ENCODE results near the genes SLC25A30 and ERICH6B.

DNA sequence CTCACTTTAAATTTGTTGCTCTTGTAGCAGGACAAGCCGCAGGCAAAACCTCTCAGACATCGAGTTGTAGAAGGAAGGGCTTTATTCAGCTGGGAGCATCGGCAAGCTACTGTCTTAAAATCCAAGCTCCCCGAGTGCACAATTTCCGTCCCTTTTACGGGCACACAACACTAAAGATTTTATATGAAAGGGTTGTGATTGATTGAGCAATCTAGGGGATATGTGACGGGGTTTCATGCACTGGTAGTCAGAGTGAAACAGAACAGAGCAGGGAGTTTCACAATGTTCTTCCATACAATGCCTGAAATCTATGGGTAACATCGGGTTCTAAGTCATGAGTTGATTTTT, 21.9 kb downstream of the DNAJC15 start:
- PRO-cap, 3 experiments: no peak in any of the 3 experiments

GRCh38 chr13:43057424-43058055, 34.2 kb downstream of the DNAJC15 start:
- PRO-cap, 3 experiments: no peak in any of the 3 experiments

DNA sequence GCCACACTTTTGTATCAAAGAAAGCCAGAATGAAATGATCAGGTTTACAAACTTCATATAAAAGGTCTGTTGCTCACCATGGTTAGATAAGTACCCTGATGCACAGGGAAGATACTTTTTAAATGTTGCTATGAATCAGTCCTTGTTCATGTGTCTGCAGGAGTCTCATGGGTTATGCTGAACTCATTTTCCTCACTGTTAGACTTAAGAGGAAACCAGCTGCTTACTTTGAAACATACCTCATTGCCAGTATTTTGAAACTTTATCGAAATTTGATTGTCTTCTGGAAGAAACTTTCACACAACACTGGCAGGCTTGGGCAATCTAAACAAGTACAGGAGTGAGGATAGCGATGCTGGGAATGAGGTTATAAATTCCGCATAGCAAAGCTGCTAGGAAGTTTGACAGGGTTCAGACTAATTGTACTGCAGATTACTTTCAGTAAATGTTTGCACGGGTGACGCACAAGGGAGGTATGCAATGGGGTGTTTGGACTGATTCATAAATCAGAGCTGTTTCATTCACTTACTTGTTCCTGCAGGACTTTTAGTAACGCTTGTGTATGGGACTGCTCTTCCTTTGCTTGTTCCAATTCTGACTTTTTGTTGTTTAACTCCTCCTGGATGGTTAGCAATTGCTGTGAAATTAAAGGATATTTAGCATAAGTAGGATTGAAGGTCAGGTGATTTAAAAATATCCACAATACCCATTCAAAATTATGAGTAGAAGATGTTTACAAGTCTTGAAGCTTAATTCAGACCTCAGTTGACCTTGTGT, 245.7 kb downstream of the DNAJC15 start:
- PRO-cap, 3 experiments: no peak in any of the 3 experiments

DNA sequence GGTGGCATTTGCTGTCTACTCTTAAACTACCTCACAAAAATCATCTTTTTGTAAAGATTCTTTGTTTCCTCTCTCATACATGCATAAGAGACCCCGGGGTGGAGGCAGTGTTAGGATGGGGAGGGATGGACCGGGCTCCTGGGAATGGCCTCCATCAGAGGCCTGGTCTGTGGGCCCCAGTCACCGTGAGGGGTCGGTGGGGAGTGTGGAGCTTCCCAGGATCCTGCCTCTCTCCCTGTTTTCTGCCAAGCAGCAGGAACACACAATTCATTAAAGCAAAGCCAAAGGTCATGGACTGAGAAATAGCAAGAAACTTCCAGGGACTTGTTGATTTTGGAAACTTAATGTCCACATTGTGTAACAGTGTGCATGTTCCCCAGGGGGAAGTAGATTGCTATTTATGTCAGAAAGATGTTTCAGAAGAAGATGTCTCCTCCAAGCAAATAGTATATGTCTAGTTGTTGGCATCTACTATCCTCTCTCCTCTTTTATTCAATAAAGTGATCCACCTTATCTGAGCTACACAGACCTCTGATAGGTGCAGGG, 241.3 kb downstream of the ENOX1 start:
- PRO-cap, 3 experiments: no peak in any of the 3 experiments

GRCh38 chr13:43805489-43805947, 18.7 kb upstream of the ENOX1 start:
- PRO-cap, 3 experiments: no peak in any of the 3 experiments

DNA sequence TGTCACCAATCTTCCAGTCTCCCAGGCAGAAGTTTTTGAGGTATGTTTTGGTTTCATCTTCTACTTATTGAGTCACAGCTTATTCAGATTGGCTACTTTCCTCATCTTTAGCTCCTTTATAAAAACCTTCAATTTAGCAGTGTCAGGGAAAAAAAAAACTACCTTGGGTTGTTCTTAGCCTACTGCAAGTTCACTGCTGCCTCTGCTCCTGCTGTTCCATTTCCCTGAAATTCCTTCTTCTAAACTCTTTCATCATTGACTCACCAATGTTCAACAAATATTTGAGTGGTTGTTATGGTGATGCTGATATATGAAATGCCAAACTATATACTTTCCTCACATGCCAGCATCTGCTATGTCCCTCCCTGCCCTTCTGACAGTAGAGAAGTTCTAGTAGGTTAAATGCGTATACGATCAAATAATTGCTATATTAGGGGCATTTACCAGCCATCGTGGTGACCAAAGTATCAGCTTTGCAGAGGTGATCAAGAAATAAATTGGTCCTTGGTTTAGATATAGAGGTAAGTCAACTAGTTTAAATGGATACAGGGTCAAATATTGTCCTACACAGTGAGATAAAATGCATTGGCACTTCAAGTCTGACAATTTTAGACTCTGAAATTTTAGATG, 29.1 kb downstream of the LACC1 start:
- PRO-cap, 3 experiments: no peak in any of the 3 experiments

DNA sequence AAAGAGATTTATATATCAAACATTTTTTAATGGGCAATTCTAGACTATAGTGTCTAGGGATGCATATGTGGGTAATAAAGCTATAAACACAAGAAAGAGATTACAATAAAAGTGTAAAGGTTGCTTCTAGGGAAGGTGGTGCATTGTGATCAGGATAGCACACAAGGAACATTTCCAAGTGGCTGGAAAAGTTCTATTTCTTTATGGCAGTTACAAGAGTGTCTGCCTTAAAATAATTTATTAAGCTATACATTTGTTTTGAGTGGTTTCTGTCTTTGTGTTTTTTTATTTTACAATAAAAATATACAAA, 59.7 kb downstream of the SMIM2 start:
- PRO-cap, 3 experiments: no peak in any of the 3 experiments

DNA sequence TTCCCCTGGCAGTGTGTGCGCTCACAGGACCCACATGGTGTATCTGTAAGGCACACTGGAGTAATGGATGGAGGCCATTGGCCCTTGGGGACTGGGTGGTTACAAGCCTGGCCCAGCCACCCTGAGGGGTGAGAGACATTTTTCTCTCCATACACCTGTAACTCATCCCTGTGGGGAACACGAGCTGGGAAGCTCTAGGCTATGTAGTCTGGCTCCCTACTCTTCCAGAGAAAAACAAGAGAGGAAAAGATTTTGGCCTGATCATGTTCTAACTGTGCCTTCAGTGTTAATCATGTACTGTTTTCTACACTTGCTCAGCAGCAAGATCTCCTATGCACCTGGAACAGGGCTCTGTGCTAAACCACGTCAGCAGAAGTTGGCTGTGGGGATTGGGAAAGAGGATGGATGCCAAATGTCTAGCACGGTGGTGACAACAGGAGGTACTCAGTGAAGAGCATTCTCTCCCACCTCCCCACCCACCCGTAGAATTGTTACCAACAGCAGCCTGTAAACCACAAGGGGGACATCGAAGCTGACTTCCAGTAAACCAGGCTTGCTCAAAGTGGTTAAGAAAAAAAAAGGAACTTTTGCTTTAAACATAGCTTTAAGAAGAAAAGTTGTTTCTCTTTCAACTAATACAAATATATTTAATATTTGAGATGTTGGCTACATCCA, 44.2 kb downstream of the SMIM2 start:
- PRO-cap, 3 experiments: no peak in any of the 3 experiments

- PRO-cap, 3 experiments: no peak in any of the 3 experiments
These were observed 60.0 kb upstream of the SERP2 start for GRCh38 chr13:44313441-44314166.

DNA sequence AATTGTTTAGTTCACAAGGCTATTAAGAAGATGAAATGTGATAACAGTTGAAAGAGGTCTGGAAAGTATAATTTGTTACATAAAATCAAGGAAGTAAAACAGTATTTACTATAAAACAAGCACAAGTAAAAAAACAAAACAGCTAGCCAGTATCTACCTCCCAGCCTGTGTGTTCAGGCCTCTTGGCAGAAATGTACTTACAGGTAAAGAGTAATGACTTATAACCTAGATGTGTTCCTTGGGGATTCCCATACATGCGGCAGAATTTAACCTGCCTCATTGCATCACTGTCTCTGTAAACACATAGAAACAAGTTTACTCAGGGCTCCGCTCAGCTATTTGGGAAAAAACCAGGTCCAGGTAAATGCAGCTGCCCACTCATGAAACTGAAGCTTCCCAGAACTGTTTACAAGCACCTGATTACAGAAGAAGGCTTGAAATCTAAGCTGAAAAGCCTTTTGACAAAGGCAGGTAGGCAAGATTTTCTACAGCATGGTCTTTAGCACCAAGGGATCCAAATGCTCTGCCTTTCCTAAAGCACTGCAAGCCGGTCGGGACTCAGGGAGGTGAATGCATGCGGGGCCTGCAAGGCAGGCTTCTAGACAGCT, 50.7 kb upstream of the SERP2 start:
- PRO-cap, 3 experiments: no peak in any of the 3 experiments

- PRO-cap, 3 experiments: no peak in any of the 3 experiments
These were observed 5.8 kb upstream of the SERP2 start for GRCh38 chr13:44367805-44368241.

DNA sequence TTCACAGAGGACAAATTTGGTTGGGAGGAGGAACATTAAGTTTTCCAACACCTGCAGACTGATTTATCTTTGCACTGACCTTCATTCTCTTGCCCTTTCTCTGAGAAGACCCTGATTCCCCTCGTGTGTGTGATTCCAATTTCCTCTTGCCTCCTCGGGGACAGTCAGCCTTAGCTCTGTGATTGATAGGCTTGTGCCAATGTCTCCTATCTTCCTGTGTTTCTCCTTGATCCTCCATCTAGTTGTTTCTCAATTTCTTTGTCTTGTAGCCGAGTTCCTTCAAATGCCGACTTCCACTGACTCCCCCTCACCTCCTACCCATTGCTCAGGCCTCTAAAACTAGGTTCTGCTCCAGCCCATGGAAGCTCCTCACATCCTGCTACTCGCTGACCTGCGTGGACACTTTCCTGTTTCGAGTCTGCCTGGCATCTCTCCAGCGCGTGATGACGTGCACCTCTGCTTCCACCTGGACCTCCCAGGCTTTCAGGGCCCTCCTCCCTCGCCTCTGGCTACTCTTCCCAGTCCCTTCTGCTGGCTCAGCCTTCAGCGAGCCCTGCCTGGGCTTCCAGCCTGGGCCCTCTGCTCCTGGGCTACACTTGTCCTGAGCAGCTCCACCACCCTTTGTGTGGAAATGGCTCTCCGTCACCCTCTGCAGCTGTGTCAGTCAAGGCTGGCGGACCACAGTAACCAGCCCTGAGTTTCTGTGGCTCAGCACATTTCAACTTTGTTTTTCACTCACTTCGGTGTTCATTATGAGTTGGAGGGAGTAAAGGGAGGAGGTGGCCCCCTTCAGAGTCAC, 49.1 kb downstream of the SERP2 start:
- PRO-cap, 3 experiments: no peak in any of the 3 experiments

DNA sequence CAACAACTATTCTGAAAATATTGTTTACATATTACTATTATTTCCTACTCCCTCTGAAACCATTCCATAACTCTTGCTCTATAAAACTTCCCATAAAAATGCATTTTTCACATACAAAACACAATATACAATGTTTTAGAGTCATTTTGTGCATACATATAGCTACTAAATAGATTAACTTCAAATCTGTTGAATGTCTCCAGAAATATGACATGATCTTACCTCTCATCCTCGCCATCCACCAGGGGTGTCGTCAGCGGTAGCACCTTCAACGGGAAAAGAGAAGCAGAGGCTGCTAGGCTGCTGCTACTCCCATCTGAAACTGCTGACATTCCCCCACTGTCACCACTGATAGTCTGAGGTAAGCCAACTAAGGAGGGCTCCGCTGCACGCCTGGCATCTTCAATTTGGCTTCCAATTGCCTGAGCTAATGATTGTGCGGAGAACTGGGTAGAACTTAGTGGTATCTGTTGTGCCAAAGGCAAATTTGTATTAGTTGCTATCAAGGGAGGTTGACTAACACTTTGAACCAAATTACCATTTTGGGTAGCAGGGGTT, 3.1 kb downstream of the TSC22D1 start:
- PRO-cap, 3 experiments: no peak in any of the 3 experiments

GRCh38 chr13:44917546-44918298, 71.5 kb downstream of the NUFIP1 start:
- PRO-cap, 3 experiments: peak in 3 of 3 experiments; most common plus-strand start chr13:44918118 (in 2); most common minus-strand start chr13:44917676 (in 1)

DNA sequence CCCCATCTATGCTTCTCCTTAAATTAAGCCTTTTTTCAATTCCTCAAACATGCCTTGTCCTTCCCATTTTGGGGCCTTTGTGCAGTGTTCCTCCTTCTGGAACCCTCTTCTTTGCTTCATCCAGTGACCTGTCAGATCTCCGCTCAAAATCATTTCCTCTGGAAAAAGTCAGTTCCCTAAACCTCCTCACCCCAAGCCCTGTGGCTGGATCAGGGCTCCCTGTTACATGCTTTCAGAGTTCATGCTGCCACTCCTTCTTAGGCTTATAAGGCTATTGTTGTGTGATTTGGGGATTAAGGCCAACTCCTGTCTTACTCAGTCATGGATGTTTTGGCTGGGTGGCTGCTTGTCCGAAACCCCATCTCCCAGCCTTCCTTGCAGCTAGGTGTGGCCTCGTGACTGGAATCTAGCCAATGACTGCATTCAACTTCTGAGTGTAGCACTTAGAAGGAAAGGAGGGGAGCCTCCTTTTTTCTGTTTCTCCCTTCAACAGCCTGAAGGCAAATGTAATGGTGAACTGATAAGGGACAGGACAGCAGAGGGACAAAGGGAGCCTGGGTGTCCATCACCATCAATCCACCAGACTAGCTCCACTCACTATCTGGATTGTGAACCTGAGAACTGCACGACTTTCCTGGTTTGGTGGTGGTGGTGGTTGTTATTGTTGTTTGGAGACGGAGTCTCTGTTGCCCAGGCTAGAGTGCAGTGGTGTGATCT, 64.0 kb upstream of the GTF2F2 start:
- PRO-cap, 3 experiments: no peak in any of the 3 experiments

DNA sequence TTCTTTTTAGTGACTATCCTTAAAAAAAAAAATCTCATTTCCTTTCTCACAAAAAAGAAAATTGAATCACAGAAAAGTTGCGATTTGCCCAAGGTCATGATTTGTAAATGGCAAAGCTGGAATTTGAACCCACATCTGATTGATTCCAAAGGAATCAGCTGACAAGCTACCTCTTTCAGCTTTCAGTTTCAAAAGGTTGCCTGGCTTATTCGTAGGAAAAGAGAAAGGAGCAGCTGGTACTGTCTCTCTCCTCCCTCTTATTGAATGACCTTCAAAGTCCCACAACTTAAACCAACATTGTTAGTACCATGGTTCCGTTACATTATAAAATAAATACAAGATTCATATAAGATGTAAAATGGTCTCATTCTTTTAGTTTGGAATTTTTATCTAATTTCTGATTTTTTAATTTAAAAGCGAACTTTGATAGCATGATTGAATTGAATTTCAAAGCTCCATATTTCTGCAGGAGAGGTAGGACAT, 18.3 kb upstream of the KCTD4 start:
- PRO-cap, 3 experiments: no peak in any of the 3 experiments

DNA sequence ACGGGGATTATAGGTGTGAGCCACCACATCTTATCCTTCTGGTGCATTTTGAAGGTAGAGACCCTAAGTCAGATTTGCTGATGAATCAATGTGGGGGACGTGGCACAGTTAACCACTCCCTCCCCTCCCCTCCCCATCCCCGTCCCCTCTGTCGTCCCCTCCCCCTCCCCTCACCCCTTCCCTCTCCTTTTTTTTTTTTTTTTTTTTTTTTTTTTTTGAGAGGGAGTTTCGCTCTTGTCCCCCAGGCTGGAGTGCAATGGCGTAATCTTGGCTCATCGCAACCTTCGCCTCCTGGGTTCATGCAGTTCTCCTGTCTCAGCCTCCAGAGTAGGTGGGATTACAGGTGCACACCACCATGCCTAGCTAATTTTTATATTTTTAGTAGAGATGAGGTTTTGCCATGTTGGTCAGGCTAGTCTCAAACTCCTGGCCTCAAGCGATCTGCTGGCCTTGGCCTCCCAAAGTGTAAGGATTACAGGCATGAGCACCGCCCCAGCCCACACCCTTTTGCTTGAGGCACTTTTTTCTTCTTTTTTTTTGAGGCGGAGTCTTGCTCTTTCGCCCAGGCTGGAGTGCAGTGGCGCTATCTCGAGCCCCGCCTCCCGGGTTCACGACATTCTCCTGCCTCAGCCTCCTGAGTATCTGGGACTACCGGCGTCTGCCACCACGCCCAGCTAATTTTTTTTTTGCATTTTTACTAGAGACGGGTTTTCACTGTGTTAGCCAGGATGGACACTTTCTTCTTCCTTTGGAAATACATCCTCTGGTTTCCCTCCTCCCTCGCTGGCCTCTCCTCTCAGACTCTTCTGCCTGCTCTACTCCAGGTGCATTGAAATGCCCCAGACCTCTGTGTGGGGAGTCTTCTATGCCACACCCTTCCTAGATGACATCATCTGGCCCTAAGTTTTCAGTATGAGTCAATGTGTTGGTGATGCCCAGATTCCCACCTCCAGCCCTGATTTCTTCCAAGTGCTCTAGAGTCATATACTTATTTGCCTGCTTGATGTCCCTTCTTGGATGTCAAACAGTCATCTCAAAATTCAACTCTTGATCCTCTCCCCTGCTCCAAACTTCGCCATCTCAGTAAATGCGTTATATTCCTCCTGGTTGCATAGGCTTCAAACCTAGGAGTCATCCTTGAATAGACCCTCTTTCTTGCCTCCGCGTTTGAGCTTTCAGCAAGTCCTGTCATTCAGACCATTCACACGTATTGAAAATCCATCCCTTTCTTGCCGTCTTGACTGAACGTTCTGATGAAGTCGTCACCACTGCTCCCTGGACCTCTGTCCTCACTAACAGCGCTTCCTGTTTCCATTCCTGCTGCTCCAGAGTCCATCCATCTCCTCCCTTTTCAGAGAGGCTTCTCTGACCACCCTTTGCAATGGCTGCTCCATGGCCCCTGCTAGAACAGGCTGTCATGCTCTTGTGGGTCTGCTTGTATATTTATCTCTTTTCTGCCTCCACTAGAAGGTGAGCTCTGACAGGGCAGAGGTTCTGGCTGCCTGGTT, 20.8 kb upstream of the TPT1 start:
- PRO-cap, 3 experiments: no peak in any of the 3 experiments

- PRO-cap, 3 experiments: peak in 3 of 3 experiments; most common plus-strand start chr13:45417968 (in 2); most common minus-strand start chr13:45417911 (in 3)
These were observed at the start of gene SLC25A30 for GRCh38 chr13:45417515-45418639. Gene SLC25A30, minus strand, starts transcription at chr13:45418373.

DNA sequence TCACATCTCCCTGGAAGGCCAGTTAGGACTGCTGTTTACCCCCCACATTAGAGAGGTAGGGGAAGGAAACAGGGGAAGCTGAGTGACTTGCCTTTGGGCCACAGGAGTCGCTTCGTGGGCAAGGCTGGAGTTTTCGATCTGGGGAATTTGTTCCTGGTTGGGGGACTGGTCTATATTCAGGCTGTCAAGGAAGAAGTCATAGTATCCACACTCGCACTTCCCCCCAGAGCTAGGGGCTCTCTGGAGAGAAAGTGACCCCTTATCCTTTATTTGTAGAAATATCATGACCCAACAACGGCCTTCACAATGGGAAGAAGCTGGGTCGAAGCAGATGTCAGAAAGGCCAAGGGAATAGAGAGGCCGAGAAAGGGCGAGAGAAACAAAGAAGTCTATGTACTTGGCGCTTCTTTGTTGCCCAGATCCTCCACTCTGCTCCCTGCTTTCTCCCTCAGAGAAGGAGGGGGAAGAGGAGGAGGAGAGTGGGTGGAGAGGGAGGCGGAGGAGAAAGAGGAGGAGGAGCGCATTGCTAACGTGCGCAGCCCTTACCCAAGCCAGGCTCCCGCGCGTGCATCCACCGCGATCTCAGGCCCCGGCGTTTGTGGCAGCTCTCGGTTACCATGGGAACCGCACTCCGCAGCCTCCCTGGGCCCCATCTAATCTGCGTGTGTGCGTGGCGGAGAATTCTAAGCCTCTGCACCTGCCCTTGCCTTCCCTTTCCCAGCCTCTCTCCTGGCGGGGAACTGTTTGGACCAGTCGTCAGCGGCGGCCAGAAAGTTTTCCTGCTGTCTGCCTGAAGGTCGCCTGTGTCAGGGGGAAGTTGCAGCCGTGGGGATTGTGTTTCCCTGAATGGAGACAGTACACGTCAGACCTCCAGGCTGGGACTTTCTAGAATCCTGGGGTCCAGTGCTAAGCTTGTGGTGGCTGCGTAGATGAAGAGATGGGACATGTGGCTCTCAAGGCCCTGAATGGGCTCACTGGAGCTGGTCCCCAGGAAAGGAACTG, at the start of gene ERICH6B:
Gene ERICH6B, minus strand, starts transcription at position 601 of the 1,002 bp plus-strand sequence.
- PRO-cap, 3 experiments: no peak in any of the 3 experiments

DNA sequence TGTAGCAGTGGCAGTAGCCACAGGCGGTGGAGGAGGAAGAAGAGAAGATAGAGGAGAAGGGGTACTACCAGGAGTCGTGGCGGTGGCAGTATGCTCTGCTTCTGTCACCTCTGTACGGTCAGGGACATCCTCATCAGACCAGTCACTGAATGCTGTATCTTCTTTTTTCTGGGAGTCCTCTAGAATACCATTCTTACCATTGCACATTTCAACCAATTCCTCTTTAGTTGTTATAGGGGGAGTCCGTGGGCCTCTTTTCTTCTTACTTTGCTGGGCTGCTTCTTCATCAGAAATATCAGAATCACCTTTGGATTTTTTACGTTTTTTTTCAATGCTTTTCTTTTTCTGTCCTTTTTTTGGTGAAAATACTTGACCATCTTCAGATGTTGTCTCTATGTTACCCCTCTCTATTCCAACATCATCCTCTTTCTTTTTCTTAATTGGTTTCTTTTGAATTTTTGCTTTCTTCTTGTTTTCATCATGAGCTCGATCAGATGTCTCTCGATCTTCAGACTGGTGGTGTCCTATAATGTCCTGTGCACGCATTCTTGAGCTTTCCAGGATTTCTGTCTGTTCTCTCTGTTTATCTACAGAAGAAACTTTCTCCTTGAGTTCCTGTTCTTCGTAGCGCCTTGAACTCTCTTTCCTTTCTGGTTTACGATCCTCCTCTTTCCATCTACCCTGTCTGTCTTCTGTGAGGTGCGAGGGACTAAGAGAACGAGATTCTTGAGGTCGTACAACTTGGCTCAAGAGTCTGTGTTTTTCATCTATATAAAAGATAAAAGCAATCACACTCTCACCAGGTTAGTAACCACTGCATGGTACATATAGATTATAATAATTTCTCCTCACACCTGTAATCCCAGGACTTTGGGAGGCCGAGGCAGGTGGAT, 83.1 kb downstream of the ZC3H13 start:
- PRO-cap, 3 experiments: no peak in any of the 3 experiments